ENCODE results near the gene MRPS18A.

DNA sequence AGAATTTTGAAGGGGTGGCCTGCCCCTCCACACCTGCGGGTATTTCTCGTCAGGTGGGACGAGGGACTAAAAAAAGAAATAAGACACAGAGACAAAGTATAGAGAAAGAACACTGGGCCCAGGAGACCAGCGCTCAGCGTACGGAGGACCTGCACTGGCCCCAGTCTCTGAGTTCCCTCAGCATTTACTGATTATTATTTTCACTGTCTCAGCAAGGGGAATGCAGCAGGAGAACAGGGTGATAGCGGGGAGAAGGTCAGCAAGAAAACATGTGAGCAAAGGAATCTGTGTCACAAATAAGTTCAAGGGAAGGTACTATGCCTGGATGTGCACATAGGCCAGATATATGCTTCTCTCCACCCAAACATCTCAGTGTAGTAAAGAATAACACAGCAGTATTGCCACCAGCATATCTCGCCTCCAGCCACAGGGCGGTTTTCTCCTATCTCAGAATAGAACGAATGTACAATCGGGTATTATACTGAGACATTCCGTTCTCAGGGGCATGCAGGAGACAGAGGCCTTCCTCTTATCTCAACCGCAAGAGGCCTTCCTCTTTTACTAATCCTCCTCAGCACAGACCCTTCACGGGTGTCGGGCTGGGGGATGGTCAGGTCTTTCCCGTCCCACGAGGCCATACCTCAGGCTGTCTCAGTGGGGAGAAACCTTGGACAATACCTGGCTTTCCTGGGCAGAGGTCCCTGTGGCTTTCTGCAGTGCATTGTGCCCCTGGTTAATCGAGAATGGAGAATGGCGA is 3.2 kb upstream of the C6orf226 start:
- PRO-cap, 4 experiments = no peak in any of the 4 experiments
- RAMPAGE, long total RNA, 2 experiments = no peak in any of the 2 experiments

DNA sequence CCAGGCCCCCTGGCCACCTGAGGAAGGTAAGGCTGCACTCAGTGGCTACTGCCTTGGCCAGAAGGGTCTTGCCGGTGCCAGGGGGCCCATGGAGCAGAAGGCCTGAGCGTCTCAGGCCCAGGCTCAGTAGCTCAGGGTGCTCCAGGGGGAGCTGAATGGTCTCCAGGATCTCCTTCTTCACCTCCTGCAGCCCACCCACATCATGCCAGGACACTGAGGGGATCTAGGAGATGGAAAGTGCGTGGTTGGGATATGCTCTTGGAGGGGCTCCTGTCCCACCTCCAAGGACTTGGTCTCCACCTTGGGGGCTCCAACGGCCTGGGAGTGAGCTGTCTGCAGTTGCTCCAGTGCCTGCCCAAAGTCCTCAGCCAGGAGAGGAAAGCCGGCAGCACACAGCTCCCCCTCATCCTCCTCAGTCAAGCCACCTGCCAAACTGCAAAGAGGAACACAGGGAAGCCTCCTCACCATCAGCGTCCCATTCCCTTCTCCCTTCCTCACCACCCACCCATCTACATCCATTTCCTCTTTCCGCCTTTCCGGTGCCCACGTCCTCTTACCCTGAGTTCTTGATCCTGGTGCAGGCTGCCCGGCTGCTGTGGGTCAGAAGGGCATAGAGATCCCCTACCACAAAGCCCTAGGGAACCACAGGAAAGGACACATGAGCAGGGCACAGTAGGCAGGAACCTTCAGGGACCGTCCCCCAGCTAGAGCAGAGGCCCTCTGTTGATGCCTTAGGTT is 5.8 kb downstream of the GNMT start:
- PRO-cap, 4 experiments = peak in 1 of 4 experiments; most common plus-strand start position 559 of the sequence (in 1); most common minus-strand start position 420 of the sequence (in 1)
- RAMPAGE, long total RNA, 2 experiments = no peak in any of the 2 experiments

- PRO-cap, 4 experiments = no peak in any of the 4 experiments
- RAMPAGE, long total RNA, 2 experiments = no peak in any of the 2 experiments
Measured at GRCh38 chr6:43011775-43012471, 1.8 kb downstream of the MEA1 start.

GRCh38 chr6:43096412-43097166 is 20.5 kb downstream of the PTK7 start:
- PRO-cap, 4 experiments = no peak in any of the 4 experiments
- RAMPAGE, long total RNA, 2 experiments = no peak in any of the 2 experiments

- PRO-cap, 4 experiments = no peak in any of the 4 experiments
- RAMPAGE, long total RNA, 2 experiments = no peak in any of the 2 experiments
Measured at GRCh38 chr6:43129437-43130089, 41.5 kb upstream of the SRF start.

DNA sequence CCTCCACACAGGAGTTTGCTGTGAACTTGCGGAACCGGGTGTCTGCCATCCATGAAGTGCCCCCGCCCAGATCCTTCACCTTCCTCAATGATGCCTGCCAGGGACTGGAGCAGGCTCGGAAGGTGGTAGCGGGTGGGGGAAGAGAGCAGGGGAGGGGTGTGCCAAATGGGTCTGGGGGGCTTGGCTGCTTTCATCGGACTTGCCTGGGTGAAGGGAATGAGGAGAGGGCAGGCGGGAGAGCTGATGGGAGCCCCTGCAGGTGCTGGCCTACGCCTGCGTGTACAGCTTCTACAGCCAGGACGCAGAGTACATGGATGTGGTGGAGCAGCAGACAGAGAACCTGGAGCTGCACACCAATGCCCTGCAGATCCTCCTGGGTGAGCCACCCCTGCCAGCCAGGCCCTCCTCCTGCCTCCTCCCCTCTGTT is 6.7 kb downstream of the DNPH1 start:
- PRO-cap, 4 experiments = no peak in any of the 4 experiments
- RAMPAGE, long total RNA, 2 experiments = no peak in any of the 2 experiments

DNA sequence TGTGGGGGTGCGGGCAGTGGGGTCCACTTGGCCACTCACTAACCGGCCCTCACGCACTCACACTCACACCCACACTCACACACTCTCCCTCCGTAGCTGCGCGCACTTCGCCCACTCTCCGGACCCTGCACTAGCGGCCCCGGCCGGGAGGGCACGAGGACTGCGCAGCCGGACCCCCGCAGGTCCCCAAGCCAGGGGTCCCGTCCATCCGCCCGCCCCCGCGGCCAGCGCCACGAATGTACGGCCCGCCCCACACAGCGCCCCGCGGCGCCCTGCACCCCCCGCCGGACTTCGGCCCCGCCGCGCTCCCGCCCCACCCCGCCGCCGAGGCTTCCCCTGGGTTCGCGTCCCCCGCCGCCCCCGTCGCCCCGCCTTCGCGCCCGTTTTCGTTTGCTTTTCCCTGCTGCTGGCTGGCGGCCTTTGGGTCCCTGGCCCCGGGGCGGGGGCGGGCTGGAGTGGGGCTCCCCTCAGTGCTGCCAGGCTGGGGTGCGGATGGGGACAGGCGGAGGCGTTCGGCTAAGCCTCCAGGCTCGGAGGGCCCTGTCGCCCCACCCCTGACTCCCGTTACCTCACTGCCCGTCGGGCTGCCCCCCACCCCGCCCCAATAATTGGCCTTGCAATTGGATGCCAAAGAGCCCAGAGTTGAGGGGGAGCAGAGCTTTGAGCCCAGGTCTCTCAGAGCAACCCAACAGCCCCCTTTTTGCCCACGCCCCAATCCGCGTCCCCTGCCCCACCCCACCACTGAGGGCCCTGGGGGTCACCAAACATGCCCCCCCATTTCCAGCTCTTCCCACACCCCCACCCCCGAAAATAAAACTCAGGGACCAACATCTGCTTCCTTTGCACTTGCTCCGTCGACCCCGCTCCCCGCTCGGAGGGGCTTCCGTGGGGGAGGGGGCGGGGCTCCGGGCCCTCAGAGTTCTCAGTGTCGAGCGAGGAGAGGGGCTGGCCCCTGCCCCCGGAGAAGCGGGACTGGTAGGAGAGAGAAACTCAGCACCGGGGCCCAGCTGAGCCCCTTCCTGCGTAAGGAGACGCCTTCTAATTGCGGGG is 22.7 kb upstream of the SLC22A7 start:
- PRO-cap, 4 experiments = peak in 4 of 4 experiments; most common plus-strand start position 479 of the sequence (in 4); most common minus-strand start position 274 of the sequence (in 4)
- RAMPAGE, long total RNA, 2 experiments = start-site peak on the minus strand in 1 of 2 experiments, centred at position 224 of the sequence, 6 reads per replicate

DNA sequence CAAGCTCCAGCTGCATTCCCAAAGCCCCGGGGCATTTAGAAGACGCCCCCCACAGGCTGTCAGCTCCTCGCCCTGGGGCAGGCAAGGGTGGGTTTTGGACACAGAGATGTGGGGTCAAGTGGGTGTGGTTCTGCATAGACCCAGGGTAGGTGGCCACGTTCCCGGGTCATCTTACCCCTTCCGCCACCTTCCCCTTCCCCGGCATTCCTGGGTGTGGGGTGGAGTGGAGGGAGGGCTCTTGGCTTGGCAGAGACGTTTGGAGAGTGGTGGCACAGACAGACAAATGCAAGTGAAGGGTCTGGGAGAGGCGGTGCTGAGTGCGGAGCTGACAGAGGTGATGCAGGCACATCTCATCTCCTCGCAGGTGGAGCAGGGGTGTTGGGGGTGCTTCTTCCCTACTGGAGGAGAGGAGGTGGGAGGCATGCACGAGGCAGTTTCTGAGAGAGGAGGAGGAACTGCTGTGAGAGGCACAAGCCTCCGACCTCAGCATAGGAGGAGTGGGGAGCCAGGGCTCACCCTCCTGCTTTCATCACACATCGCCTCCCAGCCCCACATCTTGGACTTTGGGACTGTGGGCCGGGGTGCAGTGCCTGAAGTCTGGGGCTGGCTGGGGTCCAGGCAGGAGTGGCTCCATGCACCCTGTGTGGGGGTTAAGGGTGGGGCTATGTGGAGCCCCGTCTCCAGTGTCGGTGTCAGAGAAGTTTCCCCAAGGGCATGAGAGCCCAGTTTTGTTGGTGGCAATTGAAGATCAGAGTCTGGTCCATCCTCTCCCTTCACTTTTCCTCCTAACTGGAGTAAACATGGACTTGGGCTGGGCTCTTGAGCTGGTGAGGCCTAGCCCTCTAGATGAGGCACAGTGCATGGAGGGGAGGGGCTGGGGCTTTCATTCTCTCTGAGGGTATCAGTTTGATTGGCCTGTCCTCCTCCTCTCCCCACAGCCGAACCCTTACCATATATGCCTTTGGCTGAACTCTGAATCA is 20.3 kb upstream of the SLC22A7 start:
- PRO-cap, 4 experiments = peak in 2 of 4 experiments; most common plus-strand start position 249 of the sequence (in 1); most common minus-strand start position 203 of the sequence (in 1)
- RAMPAGE, long total RNA, 2 experiments = start-site peak on the plus strand in 1 of 2 experiments, centred at position 262 of the sequence, 111 reads per replicate

DNA sequence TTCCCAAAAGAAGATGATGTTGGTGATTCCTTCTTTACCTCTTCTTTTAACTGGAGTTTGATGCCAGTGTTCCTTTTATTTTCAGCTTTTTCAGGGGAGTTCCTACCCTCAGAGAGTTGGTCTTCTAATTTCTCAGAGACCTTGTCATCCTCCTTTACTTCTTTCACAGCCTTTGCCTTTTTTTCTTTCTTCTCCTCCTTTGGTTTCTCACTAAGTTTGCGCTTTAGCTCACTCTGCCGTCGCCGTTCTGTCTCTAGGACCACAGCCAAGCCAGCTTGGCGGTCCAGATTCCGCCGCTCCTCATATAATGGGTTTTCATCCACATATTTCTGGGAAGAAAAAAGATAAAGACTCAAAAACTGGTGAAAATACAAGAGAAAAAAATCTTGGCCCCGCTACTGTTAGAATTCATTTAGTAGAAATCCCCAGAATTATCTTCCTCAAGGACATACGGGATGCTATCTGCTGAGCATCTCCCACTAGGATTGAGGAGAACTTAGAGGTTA is 29.2 kb downstream of the ZNF318 start:
- PRO-cap, 4 experiments = no peak in any of the 4 experiments
- RAMPAGE, long total RNA, 2 experiments = no peak in any of the 2 experiments

DNA sequence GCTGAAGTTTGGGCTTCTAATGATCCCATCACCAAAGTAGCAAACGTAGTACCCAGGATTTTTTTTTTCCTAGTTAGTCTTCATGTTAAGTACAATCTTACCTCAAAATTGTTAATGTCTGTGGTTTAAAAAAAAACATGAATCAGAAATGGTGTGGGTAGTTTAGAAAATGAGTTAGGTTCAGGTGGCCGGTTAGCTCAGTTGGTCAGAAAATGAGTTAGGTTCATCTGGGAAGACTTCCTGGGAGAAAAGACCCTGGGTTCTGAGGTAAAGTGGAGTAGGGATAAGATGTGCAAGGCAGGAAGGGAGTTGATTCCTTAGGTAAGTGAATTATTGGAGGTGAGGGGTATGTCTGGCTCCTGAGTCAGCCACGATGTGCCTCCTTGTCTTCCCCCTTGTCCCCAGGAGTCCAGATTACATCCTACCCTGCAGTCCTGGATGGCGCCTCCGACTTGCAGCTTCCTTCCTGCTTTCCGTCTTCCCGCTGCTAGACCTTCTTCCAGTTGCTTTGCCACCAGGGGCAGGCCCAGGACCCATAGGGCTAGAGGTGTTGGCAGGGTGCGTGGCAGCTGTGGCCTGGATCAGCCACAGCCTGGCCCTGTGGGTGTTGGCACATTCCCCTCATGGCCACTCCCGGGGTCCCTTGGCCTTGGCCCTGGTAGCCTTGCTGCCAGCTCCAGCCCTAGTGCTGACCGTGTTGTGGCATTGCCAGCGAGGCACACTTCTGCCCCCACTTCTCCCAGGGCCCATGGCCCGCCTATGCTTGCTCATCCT is 4.6 kb downstream of the ABCC10 start:
- PRO-cap, 4 experiments = no peak in any of the 4 experiments
- RAMPAGE, long total RNA, 2 experiments = no peak in any of the 2 experiments

DNA sequence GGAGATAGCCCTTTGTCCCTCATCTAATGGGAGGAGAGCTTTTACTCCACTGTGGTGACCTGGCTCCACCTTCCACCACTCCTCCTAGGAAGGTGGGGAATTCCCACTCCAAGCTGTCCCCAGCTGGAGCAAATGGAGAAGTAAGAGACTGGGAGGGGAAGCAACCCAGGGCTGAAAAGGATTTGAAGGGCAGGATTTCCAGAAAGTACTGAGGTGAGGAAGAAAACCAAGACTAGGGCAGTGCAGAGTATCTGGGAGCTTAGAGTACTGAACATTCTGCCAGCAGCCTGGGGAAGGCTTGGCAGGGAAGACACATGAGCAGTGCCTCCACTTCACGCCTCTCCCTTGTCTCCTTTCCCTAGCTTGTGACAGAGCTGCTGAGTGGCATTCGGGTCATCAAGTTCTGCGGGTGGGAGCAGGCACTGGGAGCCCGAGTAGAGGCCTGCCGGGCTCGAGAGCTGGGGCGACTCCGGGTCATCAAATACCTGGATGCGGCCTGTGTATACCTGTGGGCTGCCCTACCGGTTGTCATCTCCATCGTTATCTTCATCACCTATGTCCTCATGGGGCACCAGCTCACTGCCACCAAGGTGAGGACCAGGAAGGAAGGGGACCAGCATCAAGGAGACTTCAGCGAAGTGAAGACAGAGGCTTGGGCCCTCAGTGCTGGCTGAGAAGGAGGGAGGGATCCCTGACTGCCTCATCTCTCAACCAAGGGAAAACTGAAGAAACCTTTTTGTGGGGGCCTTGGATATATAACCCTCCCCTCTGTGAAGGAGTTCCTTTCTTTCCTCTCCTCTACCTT is 7.1 kb downstream of the ABCC10 start:
- PRO-cap, 4 experiments = no peak in any of the 4 experiments
- RAMPAGE, long total RNA, 2 experiments = no peak in any of the 2 experiments

- PRO-cap, 4 experiments = no peak in any of the 4 experiments
- RAMPAGE, long total RNA, 2 experiments = no peak in any of the 2 experiments
Measured at GRCh38 chr6:43443744-43444462, 11.4 kb downstream of the DLK2 start.

DNA sequence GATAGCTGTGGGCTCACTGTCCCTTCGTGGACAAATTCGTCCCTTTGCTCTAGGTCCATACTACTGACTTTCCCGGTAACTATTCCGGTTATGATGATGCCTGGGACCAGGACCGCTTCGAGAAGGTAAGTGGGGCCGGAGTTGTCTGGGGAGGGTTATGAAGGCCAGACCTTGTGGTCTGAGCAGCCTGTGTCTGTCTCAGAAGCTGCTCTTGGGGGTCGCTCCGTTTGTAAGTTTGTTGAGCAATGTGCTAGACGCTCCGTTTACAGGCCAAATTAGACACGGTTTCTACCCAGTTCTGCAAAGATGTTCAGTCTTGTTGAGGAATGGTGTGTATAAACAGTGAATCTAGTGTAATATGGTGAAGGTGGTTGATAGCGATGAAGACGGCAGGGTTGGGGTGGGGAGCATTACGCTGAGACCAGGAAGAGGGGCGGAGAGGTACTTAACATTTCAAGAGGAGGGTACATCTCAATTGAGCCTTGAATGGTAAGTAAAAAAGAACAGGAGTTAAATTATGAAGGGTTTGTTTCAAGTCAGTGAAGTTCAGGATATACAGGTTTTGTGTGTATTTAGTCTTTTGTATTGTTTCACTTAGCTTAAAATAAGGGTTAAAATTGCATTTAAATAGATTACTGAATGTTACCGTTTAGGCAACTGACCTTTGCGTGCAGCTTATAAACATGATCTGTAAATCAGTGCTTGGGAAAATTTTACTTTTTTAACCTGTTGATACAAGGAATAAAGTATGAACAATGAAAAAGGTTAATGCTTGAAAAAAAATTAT is 557 bp downstream of the POLR1C start:
- PRO-cap, 4 experiments = no peak in any of the 4 experiments
- RAMPAGE, long total RNA, 2 experiments = no peak in any of the 2 experiments

GRCh38 chr6:43528116-43528851 is 11.4 kb downstream of the POLR1C start:
- PRO-cap, 4 experiments = no peak in any of the 4 experiments
- RAMPAGE, long total RNA, 2 experiments = no peak in any of the 2 experiments

- PRO-cap, 4 experiments = no peak in any of the 4 experiments
- RAMPAGE, long total RNA, 2 experiments = no peak in any of the 2 experiments
Measured at GRCh38 chr6:43626075-43626574, 2.9 kb downstream of the GTPBP2 start.

DNA sequence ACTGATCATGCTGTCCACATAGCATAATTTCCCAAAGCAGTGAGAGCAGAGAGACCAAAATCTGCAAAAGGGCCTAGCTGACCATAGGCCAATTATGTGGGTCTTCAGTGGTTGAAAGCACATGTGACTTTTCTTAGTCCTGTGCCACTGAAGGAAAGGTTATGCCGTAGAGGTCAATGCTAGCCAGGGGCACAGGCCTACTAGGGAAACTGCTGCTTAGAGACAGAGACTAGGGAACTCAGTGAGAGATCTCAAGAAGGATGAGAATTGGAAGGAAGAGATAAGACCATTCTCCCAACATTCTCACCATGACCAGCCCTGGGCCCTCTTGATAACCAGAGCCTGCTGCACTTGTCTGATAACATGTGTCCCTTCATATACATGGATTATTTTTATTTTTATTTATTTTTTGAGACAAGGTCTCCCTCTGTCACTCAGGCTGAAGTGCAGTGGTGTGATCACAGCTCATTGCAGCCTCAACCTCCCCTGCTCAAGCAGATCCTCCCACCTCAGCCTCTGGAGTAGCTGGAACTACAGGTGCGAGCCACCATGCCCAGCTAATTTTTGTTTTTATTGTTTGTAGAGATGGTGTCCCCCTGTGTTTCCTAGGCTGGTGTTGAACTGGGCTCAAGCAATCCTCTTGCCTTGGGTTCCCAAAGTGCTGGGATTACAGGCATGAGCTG is 2.2 kb upstream of the GTPBP2 start:
- PRO-cap, 4 experiments = no peak in any of the 4 experiments
- RAMPAGE, long total RNA, 2 experiments = no peak in any of the 2 experiments

DNA sequence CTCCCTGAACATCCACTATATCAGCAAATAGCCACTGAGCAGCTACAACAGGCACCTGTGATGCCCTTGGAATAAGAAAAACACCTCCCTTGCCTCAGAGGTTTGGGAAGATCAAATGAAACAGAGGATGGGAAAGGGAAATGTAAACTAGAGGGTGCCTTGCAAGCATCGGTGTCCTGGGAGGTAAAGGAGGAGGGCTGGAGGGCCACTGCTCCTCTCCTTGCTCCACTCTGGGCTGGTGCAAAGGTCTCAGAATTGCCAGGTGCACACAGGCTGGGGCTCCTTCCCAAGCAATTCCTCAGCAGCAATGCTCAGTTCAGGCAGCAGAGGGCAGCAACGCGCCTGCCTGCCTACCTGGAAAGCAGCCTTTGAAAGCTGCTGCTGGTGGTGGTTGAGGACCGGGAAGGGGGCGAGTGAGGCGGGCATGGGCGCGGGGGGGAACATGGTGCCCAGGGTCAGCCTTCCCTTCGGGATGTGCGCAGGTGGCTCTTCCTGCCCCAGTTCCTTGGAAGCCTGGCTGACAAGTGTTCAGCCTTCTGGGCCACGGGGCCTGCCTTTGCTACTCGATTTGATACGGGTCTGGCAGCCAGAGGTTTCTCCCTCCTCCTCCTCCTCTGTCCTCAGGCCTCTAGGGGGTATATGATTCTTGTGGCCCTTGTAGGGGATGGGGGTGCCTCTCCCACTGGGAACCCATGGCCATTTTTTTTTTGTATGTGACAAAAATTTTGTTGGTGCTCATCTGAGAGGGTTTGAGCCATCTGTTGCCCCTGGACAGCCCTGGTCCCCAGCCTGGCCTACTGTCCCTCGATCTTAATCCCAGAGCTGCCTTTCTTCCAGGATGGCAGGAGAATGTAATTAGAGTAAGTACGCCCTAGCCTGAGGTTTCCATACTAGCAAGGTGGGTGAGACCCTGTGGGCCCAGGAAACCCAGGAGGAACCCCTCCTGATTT is 20.2 kb downstream of the MRPS18A start:
- PRO-cap, 4 experiments = peak in 2 of 4 experiments; most common plus-strand start position 353 of the sequence (in 1); most common minus-strand start position 232 of the sequence (in 1)
- RAMPAGE, long total RNA, 2 experiments = no peak in any of the 2 experiments

- PRO-cap, 4 experiments = no peak in any of the 4 experiments
- RAMPAGE, long total RNA, 2 experiments = no peak in any of the 2 experiments
Measured at GRCh38 chr6:43686605-43687419, 779 bp downstream of the MRPS18A start.

DNA sequence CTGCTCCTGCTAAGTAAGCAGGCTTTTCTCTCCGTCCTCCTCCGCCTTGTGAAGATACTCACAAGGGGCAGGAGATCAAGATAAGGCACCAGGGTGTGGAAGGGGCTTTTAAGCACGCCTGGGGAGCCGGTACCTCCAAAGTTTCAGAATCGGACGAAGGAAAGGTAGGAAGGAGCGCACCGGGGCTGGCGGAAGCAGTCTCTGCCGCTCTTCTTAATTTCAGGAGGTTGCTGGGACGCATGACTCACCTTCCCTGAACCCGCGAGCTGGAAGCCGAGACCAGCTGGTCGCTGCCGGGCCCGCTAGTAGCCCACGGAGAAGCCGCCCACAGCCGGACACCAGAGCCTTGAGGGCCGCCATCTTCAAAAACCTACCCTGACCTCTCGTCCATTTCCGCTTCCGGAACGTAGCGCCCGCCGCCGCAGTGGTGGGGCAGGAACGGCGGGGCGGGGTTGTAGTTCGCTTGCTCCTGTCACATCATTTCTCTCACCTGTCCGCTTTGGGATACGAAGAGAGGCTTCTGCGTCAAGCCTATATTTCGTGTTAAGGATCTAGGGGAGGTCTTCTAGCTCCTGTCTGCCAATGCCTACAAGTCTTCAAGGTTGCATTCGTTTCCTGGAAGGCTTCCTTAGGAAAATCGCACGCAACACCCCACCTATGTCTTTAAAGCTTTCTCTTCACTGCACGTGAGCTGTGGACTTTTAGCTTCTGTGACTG is at the start of gene MRPS18A:
TSS of gene MRPS18A (minus strand) at position 372 of the 717 bp plus-strand sequence.
- PRO-cap, 4 experiments = peak in 4 of 4 experiments; most common plus-strand start position 424 of the sequence (in 4); most common minus-strand start position 372 of the sequence (in 4)
- RAMPAGE, long total RNA, 2 experiments = start-site peak on the minus strand in 2 of 2 experiments, centred at positions 374 to 375 of the sequence, 1,317 to 2,216 reads per replicate

DNA sequence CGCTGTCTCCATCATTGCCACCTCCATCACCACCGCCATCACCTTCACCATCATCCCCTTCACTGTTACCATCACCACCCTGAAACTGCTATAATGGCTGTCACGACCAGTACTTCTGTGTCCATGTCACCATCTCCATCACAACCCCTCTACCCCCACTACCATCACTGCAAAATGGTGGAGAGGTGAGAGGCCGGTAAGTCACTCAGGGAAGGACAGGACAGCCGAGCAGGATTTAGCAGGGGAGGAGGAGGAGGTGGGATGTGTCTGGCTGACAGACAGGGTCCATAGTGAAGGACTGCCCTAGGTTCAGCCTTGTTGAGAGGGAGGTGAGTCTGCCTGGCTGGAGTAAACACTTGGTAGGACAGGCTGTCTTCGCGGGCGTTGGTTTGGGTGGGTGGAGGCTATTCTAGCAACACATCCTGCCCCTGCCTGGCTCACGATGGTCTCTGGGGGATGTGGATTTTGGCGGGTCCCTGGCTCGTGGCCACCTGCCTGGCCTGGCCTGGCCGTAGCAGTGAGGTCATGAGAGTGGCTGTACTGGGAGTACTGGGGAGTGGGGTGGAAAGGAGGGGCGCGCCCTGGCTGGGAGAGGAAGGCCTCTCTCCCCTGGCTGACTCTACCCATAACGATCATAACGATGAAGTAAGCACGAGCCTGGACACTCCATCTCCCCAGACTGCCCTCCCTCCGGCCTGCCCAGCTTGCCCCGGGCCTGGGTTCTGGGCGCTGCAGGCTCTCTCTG is 30.1 kb upstream of the MRPS18A start:
- PRO-cap, 4 experiments = no peak in any of the 4 experiments
- RAMPAGE, long total RNA, 2 experiments = no peak in any of the 2 experiments

All from right lobe of liver (tissue), 4 donors.